ENCODE measurements around a stretch of chr6.

GRCh38 chr6:14139474-14140261, 22.1 kb downstream of the CD83 start:
- RRBS: 83% methylated on average over 1 of the region's 11 CpGs

- RRBS: no CpG with 5 or more reads among the region's 4 CpGs
Observed at GRCh38 chr6:14151020-14151584, 33.5 kb downstream of the CD83 start.

DNA sequence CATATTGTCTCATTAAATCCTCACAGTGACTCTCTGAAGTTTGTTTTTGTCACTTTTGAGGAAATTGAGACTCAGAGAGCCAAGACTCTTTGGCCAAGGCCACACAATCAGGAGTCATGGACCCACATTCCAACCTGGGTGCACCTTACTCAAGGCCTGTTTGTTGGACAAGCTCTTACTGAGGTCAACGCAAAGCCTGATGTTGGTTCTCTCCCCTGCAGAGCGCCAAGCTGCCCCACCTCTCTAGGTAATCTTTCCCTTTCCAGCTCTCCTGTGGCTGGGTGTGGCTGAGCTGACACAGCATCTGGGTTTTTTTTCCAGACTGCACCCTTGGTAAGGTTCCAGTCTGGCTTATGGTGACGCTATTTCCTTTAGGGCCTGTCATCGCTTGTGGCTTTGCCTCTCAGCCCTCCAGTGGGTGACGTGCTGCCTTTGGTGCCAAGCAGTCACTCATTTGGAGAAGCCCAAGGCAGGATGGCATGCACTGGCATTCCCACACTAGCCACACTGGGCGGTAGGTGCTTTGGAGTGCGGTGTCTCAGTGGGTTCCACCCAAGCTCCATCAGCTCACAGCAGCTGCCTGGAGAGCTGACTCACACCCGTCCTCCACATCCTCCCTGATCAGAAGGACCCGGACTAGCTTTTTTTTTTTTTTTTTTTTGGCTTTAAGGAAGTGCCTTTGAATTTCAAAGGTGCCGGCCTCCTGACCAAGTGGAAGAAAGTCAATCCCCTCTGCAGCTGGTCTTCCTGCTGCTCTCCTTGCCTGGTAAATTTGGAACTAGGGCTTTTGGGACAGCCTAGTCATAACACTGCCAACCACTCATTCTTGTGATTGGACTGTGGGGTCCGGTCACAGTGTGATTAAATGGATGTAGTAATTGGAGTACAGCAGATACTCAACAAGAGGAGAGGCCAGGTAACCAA, 153.4 kb downstream of the CD83 start:
- RRBS: no CpG with 5 or more reads among the region's 11 CpGs

DNA sequence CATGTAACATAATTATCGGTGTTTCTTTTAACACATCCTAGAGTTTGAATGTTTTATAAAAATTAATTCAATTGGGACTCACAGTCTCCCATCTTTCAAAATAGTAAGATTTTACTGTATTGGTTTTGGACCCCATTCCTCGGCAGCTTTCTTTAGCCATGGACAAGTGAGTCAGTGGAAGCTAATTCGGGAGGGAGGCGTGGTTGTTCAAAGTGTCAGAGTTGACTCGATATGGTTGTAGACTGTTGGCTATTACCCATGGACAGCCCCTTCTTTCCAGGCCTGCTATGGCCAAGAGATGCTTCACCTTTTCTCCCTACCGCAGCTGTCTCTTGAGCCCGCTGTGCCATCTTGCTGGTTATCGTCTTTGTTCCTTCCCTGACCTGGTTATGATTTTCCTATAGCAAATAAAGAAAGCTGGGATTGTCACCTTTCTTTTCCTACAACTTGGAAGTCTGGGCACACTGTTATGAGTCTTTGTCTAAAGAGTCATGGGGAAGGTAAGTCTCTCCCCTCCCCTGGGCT, 243.0 kb downstream of the CD83 start:
- RRBS: no CpG with 5 or more reads among the region's 8 CpGs

GRCh38 chr6:14441395-14441968, 323.9 kb downstream of the CD83 start:
- RRBS: no CpG with 5 or more reads among the region's 8 CpGs

GRCh38 chr6:14621953-14622414, 504.4 kb downstream of the CD83 start:
- RRBS: 32% methylated on average over 4 of the region's 13 CpGs

DNA sequence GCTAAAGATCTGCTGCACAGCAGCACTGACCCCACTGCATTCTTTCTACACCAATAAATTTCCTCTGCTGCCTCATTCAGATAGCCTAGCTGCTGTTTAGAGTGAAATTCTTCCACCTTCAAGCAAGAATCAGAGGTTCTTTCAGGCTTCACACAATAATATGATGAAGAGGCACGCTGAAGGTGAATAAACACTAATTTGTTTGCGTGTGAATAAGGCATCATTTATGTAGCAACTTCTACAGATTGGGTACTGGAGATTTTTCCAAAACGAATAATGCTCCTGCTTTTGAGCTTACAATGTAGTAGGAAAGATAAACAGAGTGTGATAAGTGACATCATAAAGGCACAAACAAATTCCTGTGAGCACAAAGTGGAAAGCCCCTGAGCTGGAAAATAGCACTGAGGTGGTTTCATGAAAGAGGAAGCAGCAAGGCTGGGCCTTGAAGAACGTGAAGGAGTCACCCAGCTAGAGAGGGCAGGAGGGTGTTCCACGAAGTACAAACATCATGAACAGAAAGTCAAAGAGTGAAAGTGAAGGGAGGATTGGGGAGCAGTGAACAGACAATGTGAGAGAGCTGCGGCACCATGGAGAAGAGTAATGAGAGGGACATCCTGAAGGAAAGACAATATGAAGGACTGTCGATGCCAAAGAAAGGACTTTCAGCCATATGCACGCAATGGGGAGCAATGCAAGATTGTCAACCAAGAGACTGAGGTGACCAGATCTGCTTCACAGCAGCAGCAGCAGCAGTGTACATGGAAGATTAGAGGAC, 543.5 kb downstream of the CD83 start:
- RRBS: no CpG with 5 or more reads among the region's 8 CpGs

DNA sequence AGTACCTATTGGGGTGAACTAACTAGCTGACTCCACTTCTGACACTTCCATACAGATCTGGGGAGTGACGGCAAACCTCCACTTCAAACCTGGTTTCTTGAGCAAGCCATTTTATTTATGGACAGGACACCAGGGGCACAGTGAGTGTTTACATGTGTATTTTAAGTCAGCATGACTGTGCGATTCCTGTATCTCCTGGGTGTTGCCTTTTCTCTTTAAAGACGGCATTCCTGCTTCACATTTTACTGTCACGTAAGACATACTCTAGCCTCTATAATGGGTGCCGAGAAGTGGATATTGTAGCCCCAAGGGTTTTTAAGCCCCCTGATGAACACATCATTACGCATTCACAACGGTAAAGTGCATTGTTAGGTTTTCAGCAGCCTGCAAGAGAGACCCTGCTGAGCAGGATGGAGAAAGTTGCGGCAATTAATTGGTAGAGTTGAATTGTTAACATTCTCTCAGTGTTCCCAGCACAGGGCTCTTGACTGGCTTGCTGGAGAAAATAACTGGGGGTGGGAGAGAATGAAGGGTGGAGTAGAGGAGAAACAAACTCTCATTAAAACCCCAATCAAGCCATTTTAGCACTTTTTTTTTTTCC, 468.3 kb upstream of the JARID2 start:
- RRBS: no CpG with 5 or more reads among the region's 8 CpGs

DNA sequence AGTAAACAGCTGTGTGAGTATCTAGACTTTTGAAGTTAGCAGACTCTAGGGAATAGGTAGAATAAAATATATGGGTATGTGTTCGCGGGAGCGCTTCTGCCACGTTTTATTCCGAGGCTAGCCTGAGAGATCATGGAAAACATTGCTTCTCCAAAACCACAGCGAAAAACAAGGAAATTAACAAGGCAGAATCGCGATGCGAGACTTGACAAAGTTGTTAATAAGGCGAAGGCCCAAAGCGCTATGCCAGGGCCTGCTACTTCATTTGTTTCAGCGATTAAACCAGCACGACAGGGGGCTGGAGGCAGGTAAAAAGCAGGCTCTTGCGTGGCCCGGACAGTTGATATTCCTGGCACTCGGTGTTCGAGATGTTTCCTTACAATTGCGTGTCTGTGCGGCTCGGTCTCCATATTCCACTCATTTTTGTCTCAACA, 1.7 kb upstream of the JARID2 start:
- RRBS: no CpG with 5 or more reads among the region's 20 CpGs

- RRBS: 2% methylated on average over 17 of the region's 78 CpGs
Observed at GRCh38 chr6:15244622-15245262, 1.1 kb upstream of the JARID2 start.

GRCh38 chr6:15245263-15245447, 714 bp upstream of the JARID2 start:
- RRBS: no CpG with 5 or more reads among the region's 18 CpGs

GRCh38 chr6:15287223-15287694, 41.4 kb downstream of the JARID2 start:
- RRBS: no CpG with 5 or more reads among the region's 2 CpGs

DNA sequence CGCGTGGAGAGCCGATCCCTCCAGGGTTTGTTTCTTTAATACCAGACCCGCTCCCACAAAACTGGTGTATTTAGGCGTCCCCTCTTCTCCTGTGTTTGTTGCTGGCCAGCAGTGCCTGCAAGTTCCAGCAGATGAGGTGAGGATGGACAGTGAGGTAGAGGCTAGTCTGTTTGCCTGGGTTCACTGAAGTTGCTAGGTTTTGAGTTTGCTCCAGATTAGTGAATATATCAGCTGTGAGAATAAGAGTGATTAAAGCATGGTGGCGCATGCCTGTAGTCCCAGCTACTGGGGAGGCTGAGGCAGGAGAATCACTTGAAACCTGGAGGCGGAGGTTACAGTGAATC, 71.9 kb downstream of the JARID2 start:
- RRBS: no CpG with 5 or more reads among the region's 7 CpGs

DNA sequence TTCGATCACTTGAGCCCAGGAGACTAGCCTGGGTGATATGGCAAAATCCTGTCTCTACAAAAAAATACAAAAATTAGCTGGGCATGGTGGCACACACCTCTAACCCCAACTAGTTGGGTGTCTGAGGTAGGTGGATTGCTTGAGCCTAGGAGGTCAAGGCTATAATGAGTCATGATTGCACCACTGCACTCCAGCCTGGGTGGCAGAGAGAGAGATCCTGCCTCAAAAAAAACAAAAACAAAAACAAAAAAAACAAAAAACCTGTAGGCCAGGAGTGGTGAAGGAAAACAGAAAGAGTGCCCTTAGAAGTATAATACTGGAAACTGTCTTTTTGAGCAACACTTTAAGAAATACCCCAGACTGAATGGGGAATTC, 85.2 kb downstream of the JARID2 start:
- RRBS: no CpG with 5 or more reads among the region's 1 CpG

DNA sequence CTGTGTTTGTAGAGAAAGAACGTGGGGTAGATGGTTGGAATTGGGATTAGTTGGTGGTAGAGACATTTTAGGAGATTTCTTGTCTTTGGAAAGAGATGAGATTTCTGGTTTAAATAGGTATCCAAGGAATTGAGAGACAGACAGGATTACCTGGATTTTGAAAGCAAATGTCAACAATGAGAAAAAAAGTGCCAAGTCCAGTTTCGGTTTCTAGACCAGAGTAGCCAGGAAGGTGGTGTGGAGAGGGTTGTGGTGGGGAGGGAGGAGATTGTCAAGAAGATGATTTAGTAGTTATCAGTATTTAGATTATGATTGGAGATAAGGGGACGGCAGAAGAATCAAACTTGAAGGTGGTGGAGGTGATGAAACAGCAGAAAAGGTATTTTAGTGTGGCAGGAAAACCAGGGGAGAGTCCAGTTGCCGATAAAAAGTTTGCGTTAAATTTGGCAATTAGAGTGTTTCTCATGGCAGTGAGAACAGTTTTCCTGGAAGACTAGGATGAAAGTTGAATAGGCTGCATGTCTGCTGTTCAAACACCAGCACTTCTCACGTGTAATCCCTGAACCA, 116.9 kb downstream of the JARID2 start:
- RRBS: no CpG with 5 or more reads among the region's 6 CpGs

GRCh38 chr6:15373700-15374299, 127.9 kb downstream of the JARID2 start:
- RRBS: no CpG with 5 or more reads among the region's 10 CpGs

- RRBS: no CpG with 5 or more reads among the region's 3 CpGs
Observed at GRCh38 chr6:15399424-15399787, 153.5 kb downstream of the JARID2 start.

DNA sequence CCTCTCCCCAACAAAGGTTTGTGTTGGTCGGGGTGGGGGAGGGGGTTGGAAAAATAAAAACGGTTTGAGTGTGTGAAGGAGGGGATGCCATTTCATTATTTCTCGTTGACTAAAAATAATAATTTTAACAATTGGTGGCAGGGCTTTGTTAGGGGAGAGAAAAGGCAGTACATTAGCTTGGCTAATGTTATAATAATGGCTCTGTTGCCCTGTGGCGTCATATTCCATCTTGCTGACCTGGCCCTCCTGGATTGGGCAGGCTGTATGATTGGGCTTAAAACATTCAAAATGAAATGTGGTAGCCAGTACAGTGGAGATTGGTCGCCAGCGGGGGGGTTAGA, 159.7 kb downstream of the JARID2 start:
- RRBS: no CpG with 5 or more reads among the region's 6 CpGs

GRCh38 chr6:15470290-15471508, 192.1 kb downstream of the DTNBP1 start:
- RRBS: no CpG with 5 or more reads among the region's 13 CpGs

GRCh38 chr6:15496456-15497257, 166.2 kb downstream of the DTNBP1 start:
- RRBS: 94% methylated on average over 21 of the region's 59 CpGs